Colic lymph node (tissue), 1 donor: ENCODE measurements around the genes SIRPB2, SIRPD, SIRPA and LZTS3.

DNA sequence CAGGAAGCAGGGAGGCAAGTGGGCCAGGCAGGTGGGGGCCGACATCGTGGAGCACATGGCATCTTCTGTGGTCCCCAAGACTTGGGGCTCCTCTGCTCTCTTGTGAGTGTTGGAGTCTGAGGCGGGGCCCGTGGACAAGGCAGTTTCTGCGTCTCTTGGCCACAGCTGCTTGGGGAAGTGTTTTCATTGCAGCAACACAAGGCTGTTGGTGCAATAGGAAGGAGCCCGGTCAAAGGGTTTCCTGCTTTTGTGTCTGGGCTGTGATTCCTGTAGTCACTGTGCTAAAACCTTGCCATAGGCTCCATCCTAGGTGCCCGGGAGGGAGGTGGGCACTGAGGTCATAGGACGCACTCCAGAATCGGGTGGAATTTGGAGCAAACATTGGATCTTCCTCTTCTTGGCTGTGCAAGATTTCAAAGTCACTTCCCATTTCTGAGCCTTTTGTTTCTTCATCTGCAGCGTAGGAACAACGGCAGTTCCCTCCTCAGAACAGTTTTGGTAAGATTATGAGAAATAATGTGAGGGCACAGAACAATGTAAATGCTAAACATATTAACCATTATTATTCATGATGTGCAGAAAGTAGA, at the start of gene SIRPB2:
Gene SIRPB2, minus strand, starts transcription at position 118 of the 587 bp plus-strand sequence.
- PRO-cap, result no peak

DNA sequence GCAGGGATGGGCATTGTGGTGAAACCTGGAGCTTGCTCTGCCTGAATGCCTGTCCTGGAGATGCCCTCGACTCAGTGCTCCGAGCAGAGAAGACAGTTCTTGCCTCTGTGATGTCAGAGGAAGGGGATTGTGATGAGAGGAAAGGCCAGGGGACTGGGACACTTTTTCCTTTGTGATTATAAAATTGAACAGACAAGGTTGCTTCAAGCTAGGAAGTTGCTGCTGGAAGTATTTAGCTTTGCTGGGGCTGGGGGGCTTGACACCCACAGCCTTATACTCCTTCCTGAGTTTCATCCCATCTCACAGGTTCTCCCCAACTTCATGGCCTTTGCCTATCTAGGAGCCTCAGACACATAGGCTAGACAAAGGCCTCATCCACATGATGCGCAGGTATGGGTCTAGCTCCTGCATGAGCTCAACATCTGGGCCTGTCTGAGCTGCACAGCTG, at the start of gene SIRPD:
Gene SIRPD, minus strand, starts transcription at position 66 of the 448 bp plus-strand sequence.
- PRO-cap, result no peak

DNA sequence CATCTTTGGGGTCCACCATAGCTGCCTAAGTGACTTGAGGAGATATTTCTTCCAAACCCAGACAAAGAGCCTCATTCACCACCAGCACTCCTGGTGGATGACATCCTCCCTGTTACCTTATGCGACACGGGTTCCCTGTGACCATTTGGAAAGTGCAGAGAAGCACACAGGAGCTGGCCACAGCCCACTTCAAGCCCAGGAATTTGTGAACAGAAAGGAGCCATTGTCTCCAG, 83.6 kb upstream of the SIRPA start:
- PRO-cap, result no peak

DNA sequence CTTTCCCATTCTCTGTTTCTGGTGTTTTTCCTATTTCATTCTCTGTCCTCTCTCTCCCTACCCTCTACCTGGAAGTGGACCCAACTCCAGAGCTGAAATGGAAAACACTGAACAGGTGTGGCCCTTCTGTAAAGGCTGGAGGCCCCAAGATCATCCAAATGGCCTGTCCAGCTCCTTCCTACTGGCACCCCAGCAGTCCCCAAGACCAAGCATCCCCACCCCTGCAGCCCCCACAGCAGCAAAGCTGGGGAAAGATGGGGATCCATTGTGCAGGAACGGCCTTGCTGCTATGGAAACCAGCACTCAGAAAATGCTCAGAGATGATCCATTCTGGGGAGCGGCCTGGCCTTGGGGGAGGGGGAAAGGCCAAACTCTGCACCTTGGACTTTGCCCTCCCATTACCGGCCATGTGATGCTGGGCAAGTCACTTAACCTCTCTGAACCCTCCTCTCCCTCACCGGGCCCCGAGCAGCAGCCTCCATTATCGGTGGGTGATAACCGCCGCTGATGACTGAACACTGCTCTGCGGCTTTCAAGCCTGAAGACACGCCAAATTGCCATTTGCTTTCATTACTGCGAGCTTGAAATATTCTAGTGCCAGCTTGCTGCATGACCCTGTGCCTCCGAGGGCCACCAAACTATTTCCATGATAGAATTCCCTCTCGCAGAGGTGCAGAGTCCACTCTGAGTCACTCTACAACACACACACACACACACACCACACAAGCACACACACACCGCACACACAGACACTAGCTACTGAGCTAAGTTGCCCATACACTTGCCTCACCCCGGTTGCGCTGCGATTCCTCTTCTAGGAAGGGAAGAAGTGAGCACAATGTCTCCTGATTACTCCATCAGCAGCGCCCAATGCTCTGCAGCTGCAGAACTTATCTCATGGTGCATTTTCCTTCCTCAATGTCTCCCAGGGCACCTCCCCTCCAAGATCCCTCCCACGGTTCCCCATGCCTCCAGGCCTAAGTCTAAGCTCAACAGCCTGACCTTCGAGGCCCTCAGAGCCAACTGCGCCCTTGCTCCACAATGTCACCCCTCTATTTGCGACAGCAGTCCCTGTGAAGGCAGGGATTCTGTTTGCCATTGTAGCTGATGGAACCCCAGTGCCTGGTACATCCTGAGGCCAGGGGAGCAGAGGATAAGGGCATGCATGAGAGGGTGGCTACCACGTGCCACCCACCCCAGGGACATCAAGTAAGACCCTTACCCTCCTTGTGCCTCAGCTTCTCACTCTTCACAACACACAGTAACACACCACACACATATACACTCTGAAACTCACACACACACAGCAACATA, 20.5 kb upstream of the SIRPA start:
- PRO-cap, result no peak

- PRO-cap, result bidirectional peak, plus-strand start at chr20:1895045, minus-strand start at chr20:1895056
Observed at GRCh38 chr20:1894888-1895458, at the start of gene SIRPA. SIRPA (plus strand) TSS chr20:1895407.

- PRO-cap, result no peak
Observed at GRCh38 chr20:1895459-1895621, 133 bp downstream of the SIRPA start.

- PRO-cap, result unidirectional peak, minus-strand start at chr20:2301383
Observed at GRCh38 chr20:2301001-2301735, 5.4 kb downstream of the TGM3 start.

- PRO-cap, result no peak
Observed at GRCh38 chr20:2507551-2508353, 963 bp downstream of the ZNF343 start.

DNA sequence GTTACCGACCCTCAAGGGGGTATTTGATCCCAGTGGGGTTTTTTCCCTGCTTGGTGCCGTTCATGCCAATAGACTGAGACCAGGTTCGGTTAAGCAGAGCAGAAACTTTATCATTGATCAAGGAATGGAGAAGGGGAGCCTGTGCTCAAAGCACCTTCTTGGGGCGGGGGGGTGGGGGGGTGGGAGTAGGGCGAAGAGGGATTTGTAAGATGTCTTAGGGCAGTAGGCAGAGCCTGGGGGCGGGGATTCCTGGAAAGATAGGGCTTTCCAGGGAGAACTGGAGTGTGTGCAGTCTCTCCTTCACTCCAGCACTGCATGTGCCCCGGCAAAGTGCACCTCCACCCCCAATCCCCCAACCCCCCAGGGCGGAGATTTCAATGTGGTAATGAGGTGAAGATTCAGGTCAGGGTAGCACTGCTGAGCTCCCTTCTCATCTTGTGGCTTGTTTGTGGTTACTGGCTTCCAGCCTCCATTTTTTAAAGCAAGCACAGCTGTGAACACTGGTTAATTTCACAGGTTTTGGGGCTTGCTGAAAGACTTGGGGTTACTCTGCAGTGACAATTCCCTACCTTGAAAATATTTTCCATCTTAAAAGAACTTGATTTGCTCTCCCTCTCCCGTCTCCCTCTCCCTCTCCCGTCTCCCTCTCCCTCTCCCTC, 5.9 kb downstream of the TMEM239 start:
- PRO-cap, result no peak

- PRO-cap, result no peak
Observed at GRCh38 chr20:3009138-3009653, 34.2 kb upstream of the GNRH2 start.

DNA sequence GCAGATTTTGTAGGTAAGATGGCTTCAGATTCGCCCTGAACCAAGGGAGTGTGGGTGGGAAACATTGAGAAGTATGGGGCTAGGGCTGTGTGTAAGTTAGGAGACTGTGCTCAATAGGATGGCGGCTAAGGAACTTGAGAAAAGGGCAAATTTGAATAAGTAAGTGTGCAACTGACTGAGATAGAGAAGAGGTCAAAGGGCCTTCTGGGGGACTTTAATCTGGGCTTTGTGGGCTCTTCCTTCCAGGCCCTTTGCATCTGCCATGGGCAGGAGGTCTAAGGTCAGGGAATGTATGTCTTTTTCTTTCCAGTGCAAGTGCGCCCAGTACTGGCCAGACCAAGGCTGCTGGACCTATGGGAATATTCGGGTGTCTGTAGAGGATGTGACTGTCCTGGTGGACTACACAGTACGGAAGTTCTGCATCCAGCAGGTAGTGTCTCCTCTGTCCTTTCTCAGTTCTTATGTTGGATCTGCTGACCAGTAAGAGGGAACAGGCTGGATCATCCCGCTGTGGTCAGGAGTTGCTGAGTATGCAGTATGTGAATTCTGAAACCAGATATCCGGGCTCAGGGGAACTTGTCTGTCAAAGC, 22.3 kb upstream of the GNRH2 start:
- PRO-cap, result no peak

DNA sequence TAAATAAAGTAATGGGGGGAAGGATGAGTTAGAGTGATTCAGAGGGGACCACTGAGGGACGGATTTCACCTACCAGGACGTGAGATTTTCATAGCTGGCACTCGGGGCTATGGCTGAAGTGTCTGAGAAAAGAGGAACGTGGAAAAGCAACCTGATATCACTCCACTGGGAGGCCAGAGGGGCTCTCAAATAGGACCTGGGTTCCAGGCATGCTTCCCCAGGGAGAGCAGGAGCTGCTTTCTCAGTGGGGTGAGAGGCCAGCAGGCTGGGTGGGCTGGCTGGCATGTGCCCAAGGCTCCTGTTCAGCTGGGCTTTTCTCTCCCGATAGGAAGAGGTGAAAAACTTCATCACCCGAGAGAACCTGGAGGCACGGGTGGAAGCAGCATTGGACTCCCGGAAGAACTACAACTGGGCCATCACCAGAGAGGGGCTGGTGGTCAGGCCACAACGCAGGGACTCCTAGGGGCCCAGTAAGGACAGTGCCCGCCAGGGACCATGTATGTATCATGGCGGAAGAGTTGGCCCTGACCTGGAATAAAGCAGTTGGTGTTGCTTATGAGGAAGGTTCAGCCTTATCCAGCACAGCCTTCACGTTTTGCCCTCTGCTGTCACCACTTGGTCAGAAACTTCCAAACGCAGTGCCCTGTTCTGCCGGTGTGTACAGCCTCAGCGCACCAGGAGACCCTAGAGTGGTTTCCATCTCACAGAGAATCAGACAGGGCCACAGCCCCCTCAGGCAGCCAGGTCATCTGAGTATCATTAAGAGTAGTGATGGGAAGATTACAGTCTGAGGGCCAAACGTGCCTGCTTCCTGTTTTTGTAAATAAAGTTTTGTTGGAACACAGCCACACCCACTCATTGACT, 1.8 kb downstream of the MRPS26 start:
- PRO-cap, result no peak

DNA sequence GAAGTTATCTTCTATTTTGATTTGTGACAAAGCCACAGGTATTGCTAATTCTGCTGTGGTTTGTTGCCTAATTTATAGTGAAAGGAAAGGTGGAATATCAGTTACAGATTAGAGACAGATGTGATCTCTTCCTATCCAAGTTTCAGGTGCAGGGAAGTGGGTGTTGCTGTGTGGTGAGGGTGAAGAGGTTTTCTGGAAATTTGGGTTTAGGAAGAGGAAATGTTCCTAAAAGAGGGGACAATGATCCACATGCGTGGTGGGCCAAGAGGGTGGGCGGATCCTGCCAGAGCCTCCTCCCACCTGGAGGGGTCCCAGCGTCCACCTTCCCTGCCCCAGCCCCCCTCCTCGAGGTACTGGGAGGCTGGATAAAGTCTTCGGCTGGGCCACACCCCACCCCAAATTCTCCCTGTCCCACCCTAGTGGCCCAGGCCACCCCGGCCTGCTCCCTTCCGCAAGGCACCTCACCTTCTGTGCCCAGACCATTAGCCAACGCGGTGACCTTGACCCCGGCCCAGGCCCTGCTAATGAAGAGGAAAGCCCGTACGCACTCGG, 382 bp upstream of the OXT start:
- PRO-cap, result no peak

- PRO-cap, result no peak
Observed at GRCh38 chr20:3165477-3166007, 5.9 kb upstream of the FASTKD5 start.

DNA sequence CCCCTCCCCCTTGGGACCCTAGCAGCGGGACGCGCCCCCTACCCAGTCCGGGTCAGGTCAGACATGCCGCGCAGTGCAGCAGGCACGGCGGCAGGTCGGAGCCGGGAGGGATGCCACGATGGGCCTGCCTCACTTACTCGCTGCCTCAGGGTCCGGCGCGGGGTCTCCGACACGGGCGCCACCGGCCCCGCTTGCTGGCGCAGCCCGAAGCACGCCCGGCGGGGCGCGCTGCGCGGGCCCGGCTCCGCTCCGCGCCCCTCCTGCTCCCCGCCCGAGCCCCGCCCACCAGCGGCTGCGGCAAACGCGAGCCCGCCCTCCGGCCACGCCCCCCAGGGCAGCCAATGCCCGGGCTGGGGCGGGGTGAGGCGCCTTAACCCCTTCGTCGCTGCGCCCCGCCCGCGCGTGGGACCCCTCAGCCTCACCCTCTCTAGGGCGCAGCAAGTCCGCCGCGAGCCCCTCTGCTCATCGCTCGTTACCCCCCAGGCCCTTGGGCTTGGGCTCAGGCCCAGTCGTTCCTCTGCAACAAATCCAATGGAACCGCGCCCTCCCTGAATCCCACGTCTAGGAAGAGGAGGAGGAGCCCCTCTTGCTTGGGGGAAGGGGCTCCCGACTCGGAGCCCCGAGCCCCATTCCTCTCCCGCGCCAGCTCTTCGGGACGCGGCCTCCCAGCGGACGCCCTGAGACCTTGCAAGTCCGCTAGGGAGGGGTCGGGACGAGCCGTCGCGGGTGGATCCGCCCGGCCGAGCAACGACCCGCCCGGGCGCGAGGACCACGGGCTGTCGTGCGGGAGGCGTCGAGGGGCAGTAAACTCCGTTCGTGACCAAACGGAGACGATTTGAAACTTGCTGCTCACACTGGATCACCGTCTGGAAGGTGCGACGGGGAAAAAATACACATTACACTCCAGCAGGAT, at the start of gene LZTS3:
Gene LZTS3, minus strand, starts transcription at position 232 of the 913 bp plus-strand sequence.
- PRO-cap, result unidirectional peak, minus-strand start at position 262 of the sequence

DNA sequence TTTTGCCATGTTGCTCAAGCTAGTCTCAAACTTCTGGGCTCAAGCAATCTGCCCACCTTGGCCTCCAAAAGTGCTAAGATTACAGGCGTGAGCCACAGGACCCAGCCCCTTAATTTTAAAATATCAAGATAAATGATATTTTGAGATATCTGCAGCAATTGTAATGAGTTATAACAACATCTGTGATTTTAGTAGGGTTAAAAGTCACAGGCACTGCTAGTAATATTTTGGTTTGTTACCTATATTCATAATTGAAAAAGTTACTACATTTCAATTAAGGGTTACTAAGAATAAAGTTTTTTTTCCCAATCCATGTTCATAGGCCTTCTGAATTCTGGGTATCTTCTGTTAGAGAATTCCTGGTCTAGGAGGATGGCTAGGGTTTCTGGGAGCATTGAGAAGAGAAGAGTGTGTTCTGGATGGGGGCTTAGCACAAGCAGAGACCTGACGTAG, 3.2 kb downstream of the ITPA start:
- PRO-cap, result no peak

DNA sequence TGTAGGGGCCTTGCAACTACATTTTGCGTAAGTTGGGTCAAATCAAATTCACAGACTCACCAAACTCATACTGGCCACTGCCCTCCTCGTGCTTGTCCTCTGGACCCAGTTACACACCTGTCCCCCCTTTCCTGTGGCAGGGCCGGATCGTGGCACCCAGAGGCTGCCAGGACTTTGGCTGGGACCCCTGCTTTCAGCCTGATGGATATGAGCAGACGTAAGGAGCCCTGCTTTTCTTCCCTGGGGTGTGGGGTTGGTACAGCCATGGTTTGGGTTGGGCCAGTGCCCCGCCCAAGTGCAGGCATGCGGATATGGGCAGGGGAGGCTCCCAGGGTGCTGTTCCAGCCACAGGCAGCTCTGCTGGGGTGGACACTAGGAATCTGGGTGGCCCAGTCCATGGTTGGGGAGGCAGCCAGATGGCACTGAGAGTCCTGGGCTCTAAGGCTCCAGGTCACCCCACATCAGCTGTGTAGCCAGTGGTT, 12.4 kb downstream of the ITPA start:
- PRO-cap, result no peak

DNA sequence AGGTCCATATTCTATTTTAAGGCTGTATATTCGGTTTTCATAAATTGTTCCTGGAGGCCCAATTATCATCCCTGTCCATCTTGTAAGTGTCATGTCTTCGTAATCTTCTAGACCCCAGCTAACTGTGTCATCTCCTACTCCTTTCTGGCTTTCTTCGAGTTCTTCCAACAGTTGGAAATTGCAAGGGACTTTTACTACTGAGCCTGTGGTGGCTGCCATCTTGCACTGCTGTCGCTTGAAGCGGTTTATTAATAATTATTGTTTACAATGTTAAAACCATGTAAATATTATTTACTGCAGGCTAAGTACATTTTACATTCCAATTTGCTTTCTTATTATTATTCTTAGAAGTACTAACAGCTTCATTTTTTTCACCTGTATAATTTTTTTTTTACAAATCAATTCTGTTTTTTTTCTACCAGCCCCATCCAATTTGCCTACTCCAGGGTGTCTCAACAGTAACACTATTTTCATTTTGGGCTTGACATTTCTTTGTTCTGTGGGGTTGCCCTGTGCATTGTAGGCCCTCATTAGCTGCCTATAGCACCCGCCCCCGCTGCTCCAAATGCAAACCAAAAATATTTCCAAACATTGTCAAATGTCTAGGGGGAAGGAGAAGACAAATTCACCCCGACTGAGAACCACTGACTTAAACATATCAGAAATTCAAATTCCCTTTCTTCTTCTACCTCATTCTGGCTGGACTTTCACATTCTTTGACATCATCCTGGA, 45.2 kb downstream of the DNAAF9 start:
- PRO-cap, result no peak

DNA sequence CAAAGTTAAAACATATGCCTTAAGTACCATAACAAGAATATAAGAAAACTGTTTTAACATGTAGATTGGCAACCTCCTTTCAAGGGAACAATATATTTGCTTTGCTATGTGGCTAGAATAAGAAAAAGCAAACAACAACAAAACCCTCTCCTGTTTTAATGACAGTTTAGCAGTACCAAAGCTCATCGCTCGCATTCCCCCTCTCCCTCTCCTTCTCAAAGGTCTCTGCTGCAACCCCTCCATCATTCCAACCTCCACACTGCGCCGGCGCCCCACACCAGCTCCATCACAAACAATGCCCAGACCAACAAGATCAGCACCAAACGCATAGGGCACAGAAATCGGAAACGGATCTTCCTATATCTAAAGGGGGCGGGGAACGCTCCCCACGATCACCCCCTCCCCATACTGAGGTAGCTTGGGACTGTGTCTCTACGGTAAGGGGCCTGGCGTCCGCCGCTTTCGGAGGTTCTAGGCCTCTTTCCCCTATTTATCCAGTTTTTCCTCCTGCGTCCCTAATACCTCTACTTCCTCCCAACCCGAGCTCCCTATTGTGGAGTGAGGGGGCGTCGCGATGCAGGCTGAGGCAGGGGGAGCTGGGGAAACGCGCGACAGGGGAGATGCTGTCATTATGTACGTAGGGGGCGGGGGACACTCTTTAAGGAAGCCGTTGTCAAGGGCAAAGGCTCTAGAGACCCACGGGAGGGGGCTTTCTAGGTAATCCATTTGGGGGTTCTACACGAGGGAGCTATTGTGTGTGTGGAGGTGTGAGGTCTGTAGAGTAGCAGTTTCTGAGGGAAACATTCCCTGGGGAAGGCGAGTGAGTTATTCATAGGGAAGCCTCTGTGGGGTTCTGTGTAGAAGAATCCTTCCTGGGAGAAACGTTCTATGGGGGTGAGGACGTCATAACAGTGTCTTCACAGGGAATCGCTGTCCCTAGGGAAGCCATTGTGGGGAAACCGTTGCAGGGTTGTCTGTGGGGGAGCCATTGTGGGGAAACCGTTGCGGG, 895 bp downstream of the DNAAF9 start:
- PRO-cap, result no peak

- PRO-cap, result no peak
Observed at GRCh38 chr20:3493969-3494623, 23.3 kb downstream of the ATRN start.